SK-N-SH (cell line): ENCODE data around the genes ANXA7 and CHCHD1.

DNA sequence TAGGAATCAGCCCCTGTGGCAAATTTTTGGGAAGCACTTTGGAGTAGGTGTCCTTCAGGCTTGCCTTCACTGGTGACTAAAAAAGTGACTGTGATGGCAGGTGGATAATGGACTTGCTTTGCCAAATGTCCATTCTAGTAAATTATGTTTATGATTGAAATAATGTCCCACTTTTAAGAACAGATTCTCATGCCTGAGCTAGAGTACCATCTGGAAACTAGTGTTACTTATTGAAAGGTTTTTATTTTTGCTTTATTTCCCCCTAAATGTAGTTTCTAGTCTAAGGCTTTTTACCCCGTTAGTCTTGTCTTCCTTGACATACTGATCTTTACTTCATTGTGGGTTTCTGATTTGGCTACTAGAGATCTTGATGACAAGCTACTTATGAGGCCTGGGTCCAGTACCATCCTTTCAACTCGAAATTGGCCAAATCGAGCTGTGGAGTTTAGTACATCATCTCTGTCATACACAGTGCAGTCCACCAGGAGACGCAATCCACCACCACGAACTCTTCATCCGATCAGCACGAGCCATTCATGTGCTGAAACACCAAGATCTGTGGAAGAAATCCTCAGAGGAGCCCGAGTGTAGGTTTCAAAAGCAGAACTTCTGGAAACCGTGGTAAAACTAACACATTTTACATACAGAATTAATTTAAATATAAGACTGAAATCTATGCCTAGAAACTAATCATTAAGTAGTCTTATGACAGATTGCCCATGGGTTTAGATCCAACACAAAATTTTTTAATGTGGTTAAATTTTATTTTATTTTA is 14.3 kb downstream of the DNAJC9 start:
- RRBS: no CpG with 5 or more reads among the region's 9 CpGs
CAGE:
- cytosol, long polyA plus RNA: no peak
- long polyA plus RNA: no peak
- nucleus, long polyA plus RNA: no peak

GRCh38 chr10:73246264-73246687 is 779 bp downstream of the DNAJC9 start:
- RRBS: 8% methylated on average over 2 of the region's 8 CpGs
CAGE:
- cytosol, long polyA plus RNA: no peak
- long polyA plus RNA: no peak
- nucleus, long polyA plus RNA: no peak

DNA sequence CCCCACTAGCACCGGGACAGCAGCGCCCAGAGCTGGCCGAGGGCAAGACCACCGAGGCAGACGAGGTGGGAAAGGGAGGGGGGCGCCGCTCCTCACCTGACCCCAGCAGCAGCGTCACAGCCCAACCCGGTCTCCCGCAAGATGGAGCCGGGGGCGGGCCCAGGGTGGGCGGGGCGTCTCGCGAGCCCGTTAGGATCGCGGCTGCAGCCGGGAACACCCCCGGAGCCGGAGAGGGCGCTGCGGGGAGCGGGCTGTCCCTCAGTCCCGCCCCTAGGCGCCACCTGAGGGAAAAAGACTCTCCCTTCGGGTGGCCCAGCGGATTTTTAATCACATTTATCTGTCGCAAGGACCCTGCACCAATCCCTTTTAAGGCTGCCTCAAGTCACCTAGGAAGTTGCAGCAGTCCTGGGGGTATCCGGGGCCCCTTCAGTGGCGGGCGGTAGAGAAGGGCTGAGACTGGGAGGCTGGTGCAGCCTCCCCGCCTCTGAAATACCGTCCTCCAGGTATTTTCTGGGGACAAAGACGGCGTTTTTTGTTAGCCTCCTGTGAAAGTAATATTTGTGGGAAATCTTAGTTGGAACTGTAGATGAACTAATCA is at the start of gene ANXA7:
Gene ANXA7 (minus strand): TSS at position 143 of the 598 bp plus-strand sequence.
- RRBS: 2% methylated on average over 15 of the region's 37 CpGs
CAGE:
- cytosol, long polyA plus RNA: no peak
- long polyA plus RNA: no peak
- nucleus, long polyA plus RNA: no peak

GRCh38 chr10:73624800-73625268 is 16.4 kb downstream of the MYOZ1 start:
- RRBS: no CpG with 5 or more reads among the region's 8 CpGs
CAGE:
- cytosol, long polyA plus RNA: no peak
- long polyA plus RNA: no peak
- nucleus, long polyA plus RNA: no peak

GRCh38 chr10:73649833-73650242 is 6.0 kb downstream of the SYNPO2L start:
- RRBS: no CpG with 5 or more reads among the region's 4 CpGs
CAGE:
- cytosol, long polyA plus RNA: no peak
- long polyA plus RNA: no peak
- nucleus, long polyA plus RNA: no peak

DNA sequence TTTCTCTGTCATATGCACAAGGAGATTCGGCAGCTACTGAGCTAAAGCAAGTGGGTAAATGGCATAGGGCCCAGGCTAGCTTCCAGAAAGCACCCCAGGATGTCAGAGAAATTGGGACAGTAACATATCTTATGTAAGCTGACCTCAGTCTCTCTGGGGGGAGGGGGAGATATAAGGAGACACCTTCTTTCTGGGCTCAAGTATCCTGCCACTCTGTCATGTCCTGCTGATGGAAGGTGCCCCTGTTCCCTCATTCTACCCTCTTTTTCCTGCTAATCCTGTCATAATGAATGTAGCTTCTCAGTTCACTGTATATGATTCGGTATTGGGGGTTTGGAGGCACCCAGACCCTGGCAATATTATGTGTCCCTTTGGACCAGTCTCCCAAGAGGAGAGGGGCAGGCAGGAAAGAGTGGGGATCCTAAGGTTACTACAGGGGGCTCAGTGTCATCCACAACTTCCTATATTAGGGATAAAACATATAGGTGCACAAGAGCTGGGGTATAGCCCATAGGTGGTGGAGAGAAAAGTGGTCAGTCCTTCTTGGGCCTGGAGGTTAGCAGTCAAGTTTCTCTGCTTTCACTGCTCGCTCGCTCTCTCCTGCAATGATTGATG is 918 bp upstream of the FUT11 start:
- RRBS: no CpG with 5 or more reads among the region's 4 CpGs
CAGE:
- cytosol, long polyA plus RNA: no peak
- long polyA plus RNA: no peak
- nucleus, long polyA plus RNA: no peak

- RRBS: under 1% methylated on average over 15 of the region's 70 CpGs
CAGE:
- cytosol, long polyA plus RNA: start-site peak on the minus strand at chr10:73781947-73782016, 65 and 54 reads in 2 replicates; start-site peak on the plus strand at chr10:73782048-73782071, 118 and 71 reads in 2 replicates
- long polyA plus RNA: start-site peak on the minus strand at chr10:73781947-73782011, 47 and 62 reads in 2 replicates; start-site peak on the plus strand at chr10:73782057-73782076, 78 and 61 reads in 2 replicates
- nucleus, long polyA plus RNA: no peak
Measured at GRCh38 chr10:73781609-73782651, at the start of gene CHCHD1. Gene CHCHD1, plus strand, starts transcription at chr10:73782048.

DNA sequence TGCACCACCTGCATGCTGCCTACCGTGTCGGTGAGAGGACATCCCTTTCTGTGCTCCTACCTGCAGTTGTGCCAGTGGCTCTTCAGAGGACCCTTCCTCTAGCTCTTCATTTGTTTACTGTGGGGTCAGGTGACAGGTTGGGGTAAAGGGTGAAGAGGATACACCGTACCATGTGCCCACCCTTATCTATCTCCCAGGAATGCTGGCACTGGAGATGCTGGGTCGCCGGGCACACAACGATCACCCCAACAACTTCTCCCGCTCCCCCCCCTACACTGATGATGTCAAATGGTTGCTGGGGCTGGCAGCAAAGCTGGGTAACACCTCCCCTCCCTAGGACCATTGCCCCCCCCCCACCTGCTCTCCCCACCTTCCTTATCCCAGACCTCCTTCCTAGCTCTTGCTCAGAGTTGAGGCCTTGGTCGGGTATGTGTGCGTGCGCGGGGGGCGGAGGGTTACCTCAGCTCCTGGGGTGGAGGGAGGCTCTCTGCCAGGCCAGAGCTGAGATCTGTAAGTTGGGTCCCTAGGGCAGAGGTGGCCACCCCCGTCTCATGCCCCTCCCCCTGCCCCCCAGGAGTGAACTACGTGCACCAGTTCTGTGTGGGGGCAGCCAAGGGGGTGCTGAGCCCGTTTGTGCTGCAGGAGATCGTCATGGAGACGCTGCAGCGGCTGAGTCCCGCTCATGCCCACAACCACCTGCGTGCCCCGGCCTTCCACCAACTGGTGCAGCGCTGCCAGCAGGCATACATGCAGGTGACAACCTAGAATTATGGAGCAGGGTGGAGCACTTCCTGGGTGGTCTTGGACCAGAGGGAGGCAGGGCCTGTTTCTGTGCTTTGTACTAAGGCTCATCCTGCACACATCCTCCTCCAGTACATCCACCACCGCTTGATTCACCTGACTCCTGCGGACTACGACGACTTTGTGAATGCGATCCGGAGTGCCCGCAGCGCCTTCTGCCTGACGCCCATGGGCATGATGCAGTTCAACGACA is 10.7 kb downstream of the NDST2 start:
- RRBS: no CpG with 5 or more reads among the region's 32 CpGs
CAGE:
- cytosol, long polyA plus RNA: no peak
- long polyA plus RNA: no peak
- nucleus, long polyA plus RNA: no peak

DNA sequence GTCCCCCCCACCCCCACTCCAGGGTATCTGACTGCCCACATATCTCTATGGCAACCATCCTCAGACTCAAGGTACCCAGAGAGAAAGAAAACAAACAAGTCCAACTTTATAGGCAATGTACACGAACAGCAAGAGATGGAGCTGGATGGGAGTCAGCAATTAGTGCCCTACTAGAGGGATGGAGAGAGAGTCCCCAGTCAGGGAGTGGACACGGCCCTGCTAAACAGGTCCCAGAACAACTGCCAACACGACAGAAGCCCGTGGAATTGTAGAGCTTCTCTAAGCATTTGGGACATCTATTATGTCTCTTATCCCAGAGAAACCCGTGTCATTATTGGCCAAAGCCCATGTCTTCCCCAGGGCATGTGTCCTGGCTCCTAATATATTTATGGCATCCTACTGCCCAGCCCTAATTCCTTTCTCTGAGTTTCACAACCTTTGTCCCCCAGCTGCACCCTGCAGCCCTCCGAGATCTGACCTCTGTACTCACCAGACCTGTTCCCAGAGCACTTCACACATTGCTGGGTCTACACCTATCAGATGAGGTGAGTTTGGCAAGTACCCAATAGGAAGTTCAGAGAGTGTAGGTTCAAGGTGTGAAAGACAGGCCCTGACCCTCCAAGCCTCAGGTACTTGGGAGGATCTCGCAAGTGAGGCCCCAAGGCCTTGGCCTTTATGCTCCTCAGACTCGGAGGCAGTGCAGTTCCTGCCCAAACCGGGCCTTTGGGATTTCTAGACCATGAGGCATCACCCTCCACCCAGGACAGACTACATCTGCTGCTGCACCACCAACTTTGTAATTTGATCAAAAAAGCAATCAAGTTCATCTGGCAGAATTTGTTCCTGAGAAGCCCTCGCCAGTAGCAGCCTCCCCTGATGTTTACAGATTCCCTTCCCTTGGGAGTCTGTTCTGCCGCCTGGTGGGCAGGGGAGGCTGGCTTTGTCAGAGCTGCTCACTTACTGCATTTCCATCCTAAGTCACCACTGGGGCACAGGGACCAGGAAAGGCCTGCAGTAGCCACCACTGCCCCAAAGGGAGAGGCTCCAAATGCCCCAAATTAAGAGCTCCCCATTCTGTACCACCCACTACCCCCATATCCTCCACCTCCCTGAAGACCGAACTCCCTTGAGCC is 2.4 kb downstream of the CAMK2G start:
- RRBS: no CpG with 5 or more reads among the region's 12 CpGs
CAGE:
- cytosol, long polyA plus RNA: no peak
- long polyA plus RNA: no peak
- nucleus, long polyA plus RNA: no peak

GRCh38 chr10:73930590-73931206 is 19.8 kb downstream of the PLAU start:
- RRBS: no CpG with 5 or more reads among the region's 12 CpGs
CAGE:
- cytosol, long polyA plus RNA: no peak
- long polyA plus RNA: no peak
- nucleus, long polyA plus RNA: no peak

DNA sequence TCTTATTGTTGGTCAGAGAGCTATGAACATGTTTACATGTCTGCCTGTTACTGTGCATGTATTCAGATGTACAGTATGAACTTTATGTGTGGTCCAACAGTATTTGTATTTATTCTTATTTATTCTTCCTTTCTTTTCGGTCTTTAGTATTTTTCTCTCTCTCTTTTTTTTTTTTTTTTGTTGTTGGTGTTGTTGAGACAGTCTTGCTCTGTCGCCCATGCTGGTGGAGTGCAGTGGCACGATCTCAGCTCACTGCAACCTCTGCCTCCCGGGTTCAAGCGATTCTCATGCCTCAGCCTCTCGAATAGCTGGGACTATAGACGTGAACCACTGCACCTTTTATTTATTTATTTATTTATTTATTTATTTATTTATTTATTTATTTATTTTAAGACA is 38.1 kb downstream of the PLAU start:
- RRBS: no CpG with 5 or more reads among the region's 7 CpGs
CAGE:
- cytosol, long polyA plus RNA: no peak
- long polyA plus RNA: no peak
- nucleus, long polyA plus RNA: no peak

GRCh38 chr10:73991800-73992113 is 6.2 kb upstream of the VCL start:
- RRBS: no CpG with 5 or more reads among the region's 5 CpGs
CAGE:
- cytosol, long polyA plus RNA: no peak
- long polyA plus RNA: no peak
- nucleus, long polyA plus RNA: no peak

DNA sequence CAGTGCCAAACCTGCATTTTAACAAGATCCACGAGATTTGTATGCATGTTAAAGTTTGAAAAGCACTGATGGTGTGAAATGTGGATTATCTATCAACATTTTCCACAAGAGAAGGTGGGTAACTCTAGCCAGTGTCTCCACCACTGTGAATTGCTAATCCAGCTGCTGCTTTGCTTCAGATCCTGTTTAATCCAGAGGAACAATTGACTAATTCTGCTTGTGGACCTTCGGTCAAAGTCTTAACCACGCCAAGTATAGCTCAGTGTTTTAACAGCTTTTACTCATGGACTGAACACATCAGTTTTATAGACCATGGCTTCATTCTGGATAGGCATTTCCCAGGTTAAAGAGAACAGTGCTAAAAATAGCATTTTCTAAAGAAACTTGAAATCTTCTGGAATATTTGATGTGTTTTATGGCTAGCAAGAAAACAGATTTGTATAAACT is 23.5 kb downstream of the ADK start:
- RRBS: no CpG with 5 or more reads among the region's 3 CpGs
CAGE:
- cytosol, long polyA plus RNA: no peak
- long polyA plus RNA: no peak
- nucleus, long polyA plus RNA: no peak

- RRBS: no CpG with 5 or more reads among the region's 3 CpGs
CAGE:
- cytosol, long polyA plus RNA: no peak
- long polyA plus RNA: no peak
- nucleus, long polyA plus RNA: no peak
Measured at GRCh38 chr10:74922749-74923722, 96.6 kb downstream of the KAT6B start.

DNA sequence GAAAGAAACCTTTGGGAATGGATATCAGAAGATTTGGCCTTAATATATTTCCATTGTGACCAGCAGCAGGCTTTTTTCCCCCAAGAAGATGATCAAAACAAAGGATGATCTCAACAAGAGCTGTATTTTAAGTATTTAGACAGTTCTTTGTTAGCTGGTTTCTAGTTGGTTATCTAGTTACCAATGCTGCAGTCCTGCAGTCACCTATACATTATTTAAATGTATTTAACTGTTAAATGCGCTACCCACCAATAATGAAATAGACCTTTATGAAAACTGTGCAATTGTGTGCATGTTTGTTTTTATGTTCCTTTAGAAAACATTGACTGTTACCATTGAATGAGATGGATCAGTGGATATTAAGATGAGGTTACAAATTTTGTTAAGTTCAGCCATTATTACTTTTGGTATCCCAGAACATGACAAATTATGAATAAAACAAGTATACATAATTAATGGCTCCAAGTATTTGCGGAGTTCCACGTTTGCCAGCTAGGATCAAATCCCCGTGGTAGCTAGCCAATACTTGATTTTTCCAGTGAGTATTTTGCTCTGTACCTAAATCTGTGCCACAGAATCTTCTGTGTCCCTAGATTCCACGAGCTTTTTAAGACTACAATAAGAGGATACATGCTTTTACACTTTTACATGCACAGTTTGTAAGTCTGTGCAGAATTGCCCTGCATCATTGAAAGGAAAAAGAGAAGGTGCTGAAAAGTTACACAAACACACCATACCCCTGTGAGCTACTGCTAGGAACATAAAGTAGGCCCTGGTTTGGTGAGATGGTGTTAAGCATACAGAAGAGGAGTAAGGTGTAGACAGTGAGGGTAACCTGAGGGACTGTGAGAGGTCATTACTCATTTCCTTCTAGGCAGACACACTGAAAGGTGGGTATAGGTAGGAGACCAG is 4.5 kb downstream of the COMTD1 start:
- RRBS: no CpG with 5 or more reads among the region's 5 CpGs
CAGE:
- cytosol, long polyA plus RNA: no peak
- long polyA plus RNA: no peak
- nucleus, long polyA plus RNA: no peak

DNA sequence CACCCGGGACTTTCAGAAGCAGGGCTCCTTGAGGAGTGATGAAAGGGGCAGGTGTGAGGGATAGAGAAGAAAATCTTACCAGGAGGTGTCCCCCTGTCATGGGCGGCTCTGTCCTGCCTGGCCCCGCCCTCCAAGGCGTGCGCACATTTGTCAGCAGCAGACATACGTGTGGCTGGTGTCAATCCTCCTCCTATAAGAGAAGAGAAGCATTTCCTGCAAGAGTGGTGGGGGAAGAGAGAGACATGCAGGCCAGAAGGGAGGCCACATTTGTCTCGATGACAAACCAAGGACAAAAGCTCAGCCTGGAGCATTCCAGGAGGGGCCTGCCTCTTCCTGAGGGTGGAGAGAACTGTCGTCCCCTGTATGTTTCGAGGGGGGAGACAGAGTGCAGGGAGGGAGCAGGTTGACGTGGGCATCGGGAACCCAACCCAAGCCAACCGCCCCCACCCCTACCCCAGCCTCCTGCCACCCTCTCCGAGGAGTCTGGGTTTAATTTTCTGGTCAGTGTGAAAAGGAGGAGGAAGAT is 47.5 kb upstream of the COMTD1 start:
- RRBS: no CpG with 5 or more reads among the region's 13 CpGs
CAGE:
- cytosol, long polyA plus RNA: no peak
- long polyA plus RNA: no peak
- nucleus, long polyA plus RNA: no peak

GRCh38 chr10:75464069-75464406 is 32.6 kb downstream of the LRMDA start:
- RRBS: no CpG with 5 or more reads among the region's 5 CpGs
CAGE:
- cytosol, long polyA plus RNA: no peak
- long polyA plus RNA: no peak
- nucleus, long polyA plus RNA: no peak

- RRBS: no CpG with 5 or more reads among the region's 8 CpGs
CAGE:
- cytosol, long polyA plus RNA: no peak
- long polyA plus RNA: no peak
- nucleus, long polyA plus RNA: no peak
Measured at GRCh38 chr10:75512428-75513068, 81.1 kb downstream of the LRMDA start.

DNA sequence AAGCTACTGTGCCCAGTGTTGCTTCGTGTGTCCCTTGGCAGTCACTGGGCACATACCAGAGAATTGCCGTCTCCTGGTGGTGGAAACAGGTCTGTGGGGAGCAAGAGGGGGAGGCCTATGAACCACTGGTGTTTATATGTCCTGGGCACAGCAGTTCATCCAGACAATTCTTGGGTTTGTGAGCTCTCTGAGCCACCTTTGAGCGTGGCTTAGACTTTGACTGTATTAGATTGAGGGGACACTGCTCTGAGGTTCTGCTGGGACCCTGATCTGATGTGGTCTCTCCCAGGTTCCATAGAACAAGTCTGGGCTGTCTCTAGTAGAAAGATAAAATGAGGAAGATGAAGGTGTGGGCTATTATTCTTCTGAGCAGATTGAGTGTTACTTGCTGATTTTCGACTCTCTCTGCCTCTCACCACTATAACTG is 190.1 kb downstream of the LRMDA start:
- RRBS: no CpG with 5 or more reads among the region's 4 CpGs
CAGE:
- cytosol, long polyA plus RNA: no peak
- long polyA plus RNA: no peak
- nucleus, long polyA plus RNA: no peak

- RRBS: no CpG with 5 or more reads among the region's 3 CpGs
CAGE:
- cytosol, long polyA plus RNA: no peak
- long polyA plus RNA: no peak
- nucleus, long polyA plus RNA: no peak
Measured at GRCh38 chr10:75819954-75820727, 388.7 kb downstream of the LRMDA start.